ENCODE measurements around the genes GNRH2, DNAAF9 and ADAM33.

- PRO-cap = no peak
Measured at GRCh38 chr20:1939539-1939910, 44.3 kb downstream of the SIRPA start.

DNA sequence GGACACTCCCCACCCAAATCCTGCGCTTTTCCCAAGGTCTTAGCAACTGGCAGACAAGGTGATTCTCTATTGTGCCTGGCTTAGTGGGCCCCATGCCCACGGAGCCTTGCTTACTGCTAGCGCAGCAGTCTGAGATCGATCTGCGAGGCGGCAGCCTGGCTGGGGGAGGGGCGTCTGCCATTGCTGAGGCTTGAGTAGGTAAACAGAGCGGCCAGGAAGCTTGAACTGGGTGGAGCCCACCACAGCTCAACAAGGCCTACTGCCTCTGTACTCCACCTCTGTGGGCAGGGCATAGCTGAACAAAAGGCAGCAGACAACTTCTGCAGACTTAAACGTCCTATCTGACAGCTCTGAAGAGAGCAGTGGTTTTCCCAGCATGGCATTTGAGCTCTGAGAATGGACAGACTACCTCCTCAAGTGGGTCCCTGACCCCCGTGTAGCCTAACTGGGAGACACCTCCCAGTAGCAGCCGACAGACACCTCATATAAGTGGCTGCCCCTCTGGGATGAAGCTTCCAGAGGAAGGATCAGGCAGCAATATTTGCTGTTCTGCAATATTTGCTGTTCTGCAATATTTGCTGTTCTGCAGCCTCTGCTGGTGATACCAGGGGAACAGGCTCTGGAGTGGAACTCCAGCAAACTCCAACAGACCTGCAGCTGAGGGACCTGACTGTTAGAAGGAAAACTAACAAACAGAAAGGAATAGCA is 30.9 kb upstream of the TGM3 start:
- PRO-cap = no peak

- PRO-cap = no peak
Measured at GRCh38 chr20:2305702-2306342, 10.0 kb downstream of the TGM3 start.

GRCh38 chr20:2330076-2330533 is 34.3 kb downstream of the TGM3 start:
- PRO-cap = no peak

DNA sequence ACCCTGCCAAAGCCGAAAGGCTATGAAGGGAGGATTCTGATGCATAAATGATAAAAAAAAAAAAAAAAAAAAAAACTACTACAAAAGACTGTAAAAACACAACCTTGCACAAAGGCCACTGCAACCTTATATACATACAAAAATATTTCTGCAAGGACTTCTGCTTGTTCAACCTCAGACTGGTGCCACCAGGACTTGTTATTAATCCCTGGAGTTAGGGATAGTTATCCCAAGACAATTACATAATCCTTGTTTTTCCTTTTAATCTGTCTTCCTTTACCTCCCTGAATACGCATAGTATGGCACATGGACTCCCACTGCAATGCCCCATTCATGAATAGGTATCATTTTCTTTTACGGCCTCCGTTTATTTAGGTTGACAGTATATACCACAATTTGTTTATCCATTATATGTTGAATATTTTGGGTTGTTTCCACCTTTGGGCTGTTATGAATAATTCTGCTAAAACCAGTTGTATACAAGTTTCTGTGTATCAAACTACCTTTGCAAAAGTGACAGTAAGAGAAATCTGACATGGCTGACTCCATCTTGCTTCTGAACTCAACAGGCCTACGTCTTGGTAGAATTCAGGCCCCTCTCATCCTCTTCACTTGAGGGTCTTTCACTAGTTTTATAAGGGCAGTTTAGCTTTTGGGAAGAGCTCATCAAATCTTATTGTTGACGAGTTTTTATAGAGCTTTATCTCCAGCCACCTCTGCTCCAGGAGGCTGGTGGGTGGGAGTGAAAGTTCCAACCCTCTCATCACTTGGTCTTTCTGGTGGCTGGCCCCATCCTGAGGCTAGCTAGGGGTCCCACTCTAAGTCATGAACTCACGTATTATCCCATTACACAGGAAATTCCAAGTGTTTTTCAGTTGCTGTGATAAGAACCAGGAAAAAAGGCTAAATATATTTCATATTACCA is 11.8 kb downstream of the SNRPB start:
- PRO-cap = no peak

DNA sequence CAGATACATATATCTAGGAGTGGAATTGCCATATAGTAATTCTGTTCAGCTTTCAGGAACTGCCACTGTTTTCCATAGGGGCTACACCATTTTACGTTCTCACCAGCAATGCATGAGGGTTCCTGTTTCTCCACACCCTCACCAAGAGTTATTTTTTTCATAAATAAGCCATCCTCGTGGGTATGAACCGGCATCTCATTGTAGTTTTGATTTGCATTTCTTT is 11.3 kb downstream of the SNRPB start:
- PRO-cap = no peak

DNA sequence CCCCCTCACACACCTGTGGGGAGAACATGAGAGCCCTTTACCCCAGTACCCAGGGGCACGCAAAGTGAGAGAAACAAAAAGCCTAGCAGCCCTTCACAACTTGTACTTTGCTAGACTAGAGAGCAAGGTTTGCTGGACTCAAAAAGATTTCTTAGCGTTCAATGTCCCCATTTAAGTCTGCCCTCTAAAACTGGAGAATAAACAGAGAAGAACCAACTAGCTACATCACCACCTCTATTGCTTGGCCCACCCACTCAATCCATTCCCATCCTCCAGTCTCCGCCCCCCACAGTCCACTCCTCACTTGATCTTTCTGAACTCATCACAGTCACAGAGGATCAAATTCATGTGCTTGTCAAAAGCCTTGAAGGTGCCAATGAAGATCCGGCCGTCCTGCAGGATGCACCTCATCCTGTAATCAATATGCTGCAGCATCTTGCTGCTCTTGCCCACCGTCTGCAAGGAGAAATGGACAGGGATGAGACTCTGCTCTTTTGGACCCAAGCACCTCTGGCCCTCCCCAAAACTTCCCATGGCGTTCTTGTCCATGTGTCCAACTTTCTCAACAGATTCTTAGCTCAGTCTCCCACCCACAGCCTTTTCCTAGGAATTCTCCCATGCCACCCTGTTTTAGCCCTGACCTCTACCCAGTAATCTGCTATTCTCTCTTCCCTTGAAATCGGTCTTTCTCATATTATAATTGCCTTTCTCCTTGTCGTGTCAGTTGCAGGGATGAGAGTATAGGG is 3.1 kb downstream of the SNRPB start:
- PRO-cap = no peak

- PRO-cap = no peak
Measured at GRCh38 chr20:2475943-2476570, 5.5 kb upstream of the SNRPB start.

GRCh38 chr20:2712257-2713496 is 20.1 kb downstream of the EBF4 start:
- PRO-cap = no peak

DNA sequence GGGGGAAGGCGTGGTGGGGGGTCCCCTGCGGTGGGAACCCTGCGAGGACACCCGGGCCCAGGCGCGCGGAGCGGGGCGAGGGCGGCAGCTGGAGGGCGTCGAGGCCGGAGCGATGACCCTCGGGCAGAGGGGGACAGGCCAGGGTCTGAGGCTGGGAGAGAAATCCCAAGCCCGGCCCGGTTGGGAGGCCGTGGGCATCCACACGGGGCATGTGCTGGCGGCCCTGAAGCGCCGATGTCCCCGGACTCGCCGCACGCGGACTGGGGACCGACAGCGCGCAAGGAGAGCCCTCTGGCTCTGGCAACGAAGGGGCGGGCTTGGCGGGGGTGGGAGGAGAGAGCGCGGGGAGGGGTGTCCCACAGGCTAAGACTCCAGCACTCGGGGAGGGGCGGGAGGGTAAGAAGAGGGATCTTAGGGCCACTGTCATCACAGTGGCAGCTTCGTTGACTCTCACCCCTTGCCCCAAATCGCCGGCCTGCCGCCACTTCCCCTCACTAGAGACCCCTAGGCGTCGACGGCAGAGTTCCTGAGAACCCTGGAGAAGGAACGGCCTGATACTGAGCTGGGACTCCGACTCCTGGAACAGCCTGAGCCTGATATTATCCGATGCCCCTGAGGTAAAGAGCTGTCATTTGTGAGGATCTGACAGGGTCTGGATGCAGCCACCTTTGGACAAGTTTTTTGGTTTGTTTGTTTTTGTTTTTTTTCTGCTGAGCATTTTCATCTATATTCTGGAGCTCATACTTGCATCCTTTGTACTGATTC is 5.2 kb downstream of the TMEM239 start:
- PRO-cap = no peak

DNA sequence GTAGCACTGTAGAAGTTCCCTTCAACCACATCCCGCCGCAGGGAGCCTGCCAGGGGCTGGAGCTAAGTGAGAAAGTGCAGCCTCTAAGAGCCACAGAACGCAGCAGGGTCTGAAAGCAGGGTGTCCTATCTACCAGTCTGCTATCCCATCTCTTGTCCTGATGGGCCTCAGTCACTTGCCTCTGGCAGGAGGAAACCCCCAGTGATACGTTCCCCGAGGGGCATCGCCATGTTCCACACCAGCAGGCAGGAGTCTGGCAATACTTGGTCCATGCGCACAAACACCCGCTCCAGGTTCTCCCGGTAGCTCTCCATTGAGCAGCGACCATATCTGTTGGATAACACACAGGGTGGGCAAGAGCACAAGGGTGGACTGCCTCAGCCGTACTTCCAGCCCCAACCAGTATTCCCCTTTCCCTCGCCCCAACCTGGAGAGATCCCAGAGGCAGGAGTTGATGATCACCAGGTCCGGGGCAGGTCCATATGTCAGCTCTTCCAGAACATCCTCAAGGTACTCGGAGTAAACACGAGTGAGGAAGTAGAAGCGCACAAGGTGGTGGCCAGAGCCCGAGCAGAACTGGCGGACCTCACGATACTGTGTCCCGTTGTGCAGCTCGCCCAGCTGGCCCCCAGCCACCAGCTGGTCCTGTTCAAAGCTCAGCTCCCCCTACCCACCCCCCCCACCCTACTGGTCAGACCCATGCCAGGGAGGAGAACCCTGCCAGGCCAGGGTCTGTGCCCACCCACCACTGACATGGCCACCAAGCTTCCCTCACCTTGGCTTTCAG is 1.8 kb downstream of the PCED1A start:
- PRO-cap = no peak

- PRO-cap = no peak
Measured at GRCh38 chr20:2875713-2876133, 2.4 kb downstream of the PTPRA start.

DNA sequence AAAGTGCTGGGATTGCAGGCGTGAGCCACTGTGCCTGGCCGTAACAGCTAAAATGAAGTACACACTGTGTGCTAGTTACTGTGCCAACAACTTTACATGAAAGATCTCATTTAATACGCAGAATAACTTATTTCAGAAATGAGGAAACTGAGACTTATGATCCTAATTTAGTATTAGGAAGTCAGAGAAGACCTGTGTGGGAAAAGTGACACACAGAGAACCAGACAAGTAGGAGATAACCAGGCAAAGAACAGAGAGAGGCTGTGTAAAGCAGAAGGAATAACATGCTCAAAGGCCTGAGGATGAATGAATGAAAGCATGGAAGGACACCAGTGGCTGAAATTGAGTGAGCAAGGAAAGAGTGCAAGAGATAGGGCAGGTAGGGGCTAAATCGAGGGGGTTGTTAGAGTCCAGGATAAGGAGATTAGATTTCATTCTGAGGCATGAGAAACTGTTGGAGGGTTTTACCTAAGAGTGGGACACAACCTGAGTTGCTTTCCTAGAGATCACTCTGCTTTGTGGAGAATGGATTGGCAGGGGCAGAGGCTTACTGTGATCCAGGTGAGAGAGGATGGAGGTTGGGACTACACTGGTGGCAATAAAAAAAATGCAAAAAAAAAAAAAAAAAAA is 60.3 kb upstream of the GNRH2 start:
- PRO-cap = no peak

GRCh38 chr20:3021841-3022291 is 21.6 kb upstream of the GNRH2 start:
- PRO-cap = no peak

DNA sequence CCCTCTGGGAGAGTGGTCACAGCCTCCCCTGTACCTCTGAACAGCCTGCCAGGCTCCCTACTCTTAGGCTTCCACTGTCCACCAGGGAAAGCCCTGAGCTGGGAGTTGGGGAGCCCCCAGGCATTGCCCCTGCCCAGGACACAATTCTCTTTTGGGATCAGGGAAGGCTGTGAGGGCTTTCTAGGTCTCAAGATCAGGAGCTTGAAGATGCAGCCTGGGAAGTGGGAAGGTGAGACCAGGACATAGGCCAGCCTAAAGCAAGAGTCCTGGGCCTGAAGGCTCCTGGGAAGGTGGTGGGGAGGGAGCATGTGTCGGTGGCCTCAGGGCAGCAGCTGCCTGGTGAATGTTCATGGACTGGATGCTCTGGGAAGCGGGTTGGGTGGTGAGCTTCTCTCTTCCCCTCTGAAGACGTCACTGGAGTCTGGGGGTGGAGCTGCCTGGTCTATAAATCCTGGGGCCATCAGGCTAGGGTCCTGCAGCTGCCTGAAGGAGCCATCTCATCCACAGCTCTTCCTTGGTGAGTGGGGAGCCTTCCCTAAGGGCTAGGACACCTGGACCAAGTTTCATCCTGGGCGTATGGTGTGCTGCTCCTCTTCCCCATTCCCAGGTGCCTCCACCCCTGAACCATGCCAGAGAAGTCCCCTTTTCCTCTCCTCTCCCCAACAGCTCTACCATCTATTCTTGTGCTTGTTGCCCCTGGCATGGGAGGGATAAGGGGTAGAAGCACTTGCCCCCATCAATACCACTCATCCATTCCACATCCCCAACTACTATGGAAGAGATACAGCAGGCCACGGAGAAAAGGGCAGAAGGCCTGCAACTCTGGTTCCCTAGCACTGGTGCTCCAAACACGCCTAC is at the start of gene GNRH2:
Gene GNRH2 (plus strand): TSS at position 474 of the 858 bp plus-strand sequence.
- PRO-cap = no peak

GRCh38 chr20:3383143-3383473 is 24.4 kb downstream of the DNAAF9 start:
- PRO-cap = no peak

- PRO-cap = bidirectional peak, plus-strand start at chr20:3407716, minus-strand start at chr20:3407607; bidirectional peak, plus-strand start at chr20:3408055, minus-strand start at chr20:3407942
Measured at GRCh38 chr20:3407279-3408378, at the start of gene DNAAF9. Gene DNAAF9 (minus strand): TSS chr20:3407669.

DNA sequence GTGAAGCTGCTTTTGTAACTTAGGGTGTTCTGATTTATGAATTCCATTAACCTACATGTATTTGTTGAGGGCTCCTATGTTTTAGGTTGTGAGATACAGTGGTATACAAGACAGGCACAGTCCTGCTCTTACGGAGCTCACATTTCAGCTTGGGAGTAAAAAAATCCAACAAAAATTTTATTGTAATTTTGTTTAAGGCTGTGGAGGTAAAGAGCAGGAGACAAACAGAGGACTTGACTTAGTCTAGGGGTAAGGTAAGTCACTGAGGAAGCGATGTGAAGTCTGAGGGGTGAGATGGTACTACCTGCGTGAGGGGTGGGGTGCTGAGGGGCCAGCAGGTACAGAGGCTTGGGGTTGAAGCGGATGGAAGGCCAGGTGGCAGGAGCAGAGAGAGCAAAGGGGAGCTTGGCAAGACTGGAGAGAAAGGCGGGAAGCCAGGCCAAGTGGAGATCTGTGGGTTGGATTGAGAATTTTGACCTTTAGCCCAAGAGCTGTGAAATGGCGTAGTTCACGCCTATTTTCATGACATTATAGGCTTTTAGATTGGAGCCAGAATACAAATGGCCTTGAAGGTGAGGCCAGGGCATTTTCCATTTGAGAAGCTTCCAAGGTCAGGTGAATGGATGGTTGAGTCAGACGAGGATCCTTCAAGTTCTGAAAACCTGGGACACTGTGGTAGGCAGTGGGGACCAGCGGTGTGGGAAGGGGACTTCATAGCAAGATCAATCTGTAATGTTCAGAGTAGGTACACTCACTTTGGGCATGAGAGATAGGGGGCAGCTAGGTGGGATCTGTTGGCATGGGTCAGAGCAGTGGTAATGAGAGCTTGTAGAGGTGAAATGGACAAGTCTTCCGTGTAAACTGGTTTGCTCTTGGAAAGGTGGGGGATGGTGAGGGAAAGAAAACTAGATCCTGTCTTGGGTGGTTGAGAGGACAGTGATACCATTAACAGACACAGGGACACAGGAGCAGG is 2.5 kb downstream of the ATRN start:
- PRO-cap = no peak

DNA sequence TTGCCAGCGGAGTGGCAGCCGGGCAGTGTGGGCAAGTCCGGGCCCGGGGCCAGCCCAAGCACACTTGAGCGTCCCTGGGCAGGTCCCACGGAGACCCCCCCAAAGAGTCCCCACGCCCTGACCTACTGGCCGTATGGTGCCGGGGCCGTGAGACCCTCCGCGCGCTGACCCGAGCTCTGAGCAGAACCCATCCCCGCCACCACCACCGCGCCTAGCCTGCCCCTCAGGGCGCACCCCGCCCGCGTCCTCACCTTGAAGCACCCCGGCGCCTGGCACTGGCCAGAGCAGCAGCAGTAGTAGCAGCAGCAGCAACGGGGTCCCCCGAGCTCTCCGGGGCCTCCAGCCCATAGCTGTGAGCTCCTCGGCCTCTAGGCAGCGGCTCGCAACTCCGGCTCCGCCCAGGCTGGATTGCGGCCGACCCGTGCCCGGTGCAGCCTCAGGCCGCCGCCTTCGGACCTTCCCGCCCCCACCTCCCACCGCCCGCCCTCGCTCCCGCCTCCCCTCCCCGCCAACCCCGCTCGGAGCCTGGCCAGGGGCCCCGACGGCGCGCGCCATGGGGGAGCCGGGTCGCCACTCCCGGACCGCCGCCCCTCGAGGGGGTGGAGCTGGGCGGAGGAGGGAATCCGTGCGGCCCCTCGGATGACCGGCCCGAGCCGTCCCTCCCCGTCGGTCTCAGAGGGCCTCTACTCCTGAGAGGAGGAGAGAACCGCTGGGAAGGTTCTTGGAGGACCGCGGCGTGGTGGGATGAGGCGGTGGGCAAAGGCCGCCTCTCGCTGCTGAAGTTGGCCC is at the start of gene ADAM33:
Gene ADAM33 (minus strand): TSS at position 354 of the 789 bp plus-strand sequence.
- PRO-cap = bidirectional peak, plus-strand start at position 541 of the sequence, minus-strand start at position 332 of the sequence

DNA sequence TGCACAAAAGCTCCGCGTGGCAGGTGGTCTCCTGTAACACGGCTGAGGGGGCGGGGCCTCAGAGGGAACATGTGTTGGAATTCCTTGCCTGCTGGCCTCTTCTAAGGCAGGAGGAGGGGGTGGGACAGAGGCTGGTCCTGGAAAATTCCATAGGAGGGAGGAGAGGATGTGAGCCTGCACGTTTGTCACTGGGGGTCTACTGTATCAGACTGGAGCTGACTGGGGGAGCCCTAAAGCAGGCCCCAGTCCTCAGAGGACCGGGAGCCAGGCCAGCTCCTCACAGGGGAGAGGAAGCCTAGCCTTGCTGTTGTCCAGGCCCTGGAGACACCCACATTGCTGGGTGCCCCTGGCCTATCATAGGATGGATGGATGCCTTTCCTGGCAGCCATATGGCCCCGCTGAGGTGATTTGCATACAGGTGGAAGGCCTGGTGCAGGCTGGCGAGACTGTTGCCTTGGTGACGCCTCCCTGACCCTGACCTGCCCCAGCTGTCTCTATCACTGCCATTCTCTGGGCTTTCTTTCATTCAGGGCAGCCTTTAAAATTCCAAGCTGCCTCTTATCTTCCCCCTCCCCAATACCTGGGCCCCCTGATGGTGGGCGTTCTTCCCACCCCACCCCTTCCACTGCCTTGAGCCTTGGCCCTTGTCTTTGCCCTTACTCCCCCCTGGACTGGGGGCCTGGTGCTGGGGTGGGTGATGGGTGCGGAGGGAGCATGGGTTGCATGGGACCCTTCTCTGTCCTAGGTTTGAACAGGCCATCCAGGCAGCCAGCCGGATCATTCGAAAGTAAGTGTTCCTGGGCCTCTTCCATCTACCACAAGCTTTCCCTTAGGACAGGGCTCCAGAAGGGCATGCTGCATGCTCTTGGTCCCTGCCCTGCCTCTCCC is 3.7 kb downstream of the CDC25B start:
- PRO-cap = no peak